Gastroesophageal sphincter (tissue), 4 donors: ENCODE measurements around the genes SCN2A and CERS6.

DNA sequence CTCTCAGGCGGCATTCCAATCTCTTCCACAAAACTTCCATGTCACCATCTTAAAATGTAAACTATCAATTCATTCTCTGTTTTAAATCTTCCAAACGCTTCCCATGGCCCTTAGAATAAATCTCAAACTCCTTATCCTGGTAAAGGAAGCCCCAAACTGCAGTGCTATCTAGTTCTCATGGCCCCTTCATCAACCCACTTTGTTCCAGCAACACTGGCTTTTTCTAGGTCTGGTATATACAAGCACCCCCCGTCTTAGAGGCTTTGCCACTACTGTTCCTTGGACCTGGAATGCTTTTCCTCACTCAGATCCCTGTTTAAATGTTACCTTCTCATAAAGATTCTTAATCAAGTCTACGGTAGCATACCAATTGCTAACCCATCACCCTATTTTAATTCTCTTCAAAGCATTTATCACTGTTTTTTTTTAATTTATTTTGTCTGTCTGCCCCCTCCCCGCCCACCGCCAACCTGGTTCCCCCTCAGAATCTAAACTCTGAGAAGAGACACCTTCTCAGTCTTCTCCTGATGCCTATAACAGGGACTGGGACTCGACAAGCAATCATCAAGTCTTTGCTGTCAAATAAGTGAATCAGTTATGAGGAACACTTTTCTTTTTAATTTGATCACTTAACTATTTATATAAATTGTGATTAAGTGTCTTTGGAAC lies 65.3 kb downstream of the COBLL1 start:
- PRO-cap, result no peak
- RAMPAGE, long total RNA, 4 experiments, result no peak in any of the 4 experiments

DNA sequence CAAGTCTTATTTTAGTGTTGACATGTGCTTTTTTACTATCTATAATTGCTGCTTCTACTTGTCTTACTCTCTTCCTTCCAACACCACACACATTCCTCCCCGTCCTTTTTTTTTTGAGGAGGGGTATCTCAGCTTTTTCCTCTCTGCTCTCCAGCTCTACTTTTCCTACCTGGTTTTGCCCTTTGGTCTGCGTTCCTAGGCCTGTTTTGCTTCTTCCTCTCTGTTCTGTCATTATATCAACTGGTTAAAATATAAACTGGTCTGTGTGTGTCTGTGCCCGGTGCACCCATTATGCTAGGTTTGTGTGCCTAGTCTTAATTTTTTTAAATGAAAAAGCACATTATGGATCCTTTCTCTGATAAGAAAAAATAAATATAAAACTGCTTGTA lies 17.6 kb downstream of the SLC38A11 start:
- PRO-cap, result no peak
- RAMPAGE, long total RNA, 4 experiments, result no peak in any of the 4 experiments

DNA sequence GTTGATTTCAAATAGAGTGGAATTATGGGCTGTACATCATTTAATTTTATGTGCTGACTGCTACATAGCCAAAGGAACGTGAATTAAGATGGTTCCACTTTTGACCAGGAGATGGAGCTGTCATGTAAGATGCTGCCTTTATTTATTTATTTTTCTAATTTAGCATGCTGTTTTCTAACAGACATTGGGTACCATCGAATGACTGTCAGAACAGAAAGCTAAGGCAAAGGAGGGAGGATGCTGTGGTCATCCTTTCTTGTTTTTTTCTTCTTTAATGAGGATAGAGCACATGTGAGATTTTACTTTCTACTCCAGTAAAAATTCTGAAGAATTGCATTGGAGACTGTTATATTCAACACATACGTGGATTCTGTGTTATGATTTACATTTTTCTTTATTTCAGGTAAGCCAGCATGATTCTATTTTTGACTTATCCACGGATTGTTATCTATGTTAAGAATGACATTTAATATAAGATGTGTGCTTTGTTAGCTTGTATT lies at the start of gene SCN2A:
Gene SCN2A, plus strand, starts transcription at position 177 of the 500 bp plus-strand sequence.
- PRO-cap, result no peak
- RAMPAGE, long total RNA, 4 experiments, result no peak in any of the 4 experiments

DNA sequence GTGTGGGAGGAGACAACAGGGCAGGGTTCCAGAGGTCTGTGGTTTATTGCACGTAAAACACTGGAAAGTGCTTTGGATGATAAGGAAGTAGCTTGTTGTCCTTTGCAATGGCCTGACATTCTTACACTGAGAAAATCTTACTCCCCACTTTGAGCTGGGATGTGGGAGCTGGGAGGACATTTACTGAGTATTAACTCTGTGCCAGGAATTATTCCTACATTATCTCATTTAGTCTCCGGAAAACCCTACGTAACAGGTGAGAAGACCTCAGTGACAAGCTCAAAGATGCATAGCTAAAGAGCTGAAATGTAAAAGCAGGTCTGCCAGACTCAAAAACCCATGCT lies 9.1 kb upstream of the GALNT3 start:
- PRO-cap, result no peak
- RAMPAGE, long total RNA, 4 experiments, result no peak in any of the 4 experiments

GRCh38 chr2:166229755-166229954 lies 101.8 kb upstream of the SCN1A start:
- PRO-cap, result no peak
- RAMPAGE, long total RNA, 4 experiments, result no peak in any of the 4 experiments

GRCh38 chr2:166388324-166388963 lies 12.7 kb upstream of the SCN9A start:
- PRO-cap, result no peak
- RAMPAGE, long total RNA, 4 experiments, result no peak in any of the 4 experiments

DNA sequence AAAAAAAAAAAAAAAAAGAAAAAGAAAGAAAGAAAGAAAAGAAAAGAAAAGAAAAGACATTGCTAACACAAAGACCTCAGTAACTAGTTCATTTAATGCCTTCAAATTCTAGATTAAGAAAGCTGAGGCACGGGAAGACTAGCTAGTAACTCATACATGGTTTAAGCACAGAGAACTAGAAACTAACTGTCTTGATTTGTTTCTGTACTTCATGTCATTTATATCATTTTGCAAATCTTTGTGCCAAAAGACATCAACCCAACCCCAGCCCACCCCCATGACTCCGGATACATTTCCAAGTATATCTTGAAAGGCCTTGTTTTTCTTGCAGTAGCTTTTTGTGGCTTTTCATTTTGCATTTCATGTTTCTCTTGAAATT lies 101.6 kb upstream of the B3GALT1 start:
- PRO-cap, result no peak
- RAMPAGE, long total RNA, 4 experiments, result no peak in any of the 4 experiments

GRCh38 chr2:167844301-167845020 lies 402.9 kb downstream of the STK39 start:
- PRO-cap, result no peak
- RAMPAGE, long total RNA, 4 experiments, result no peak in any of the 4 experiments

DNA sequence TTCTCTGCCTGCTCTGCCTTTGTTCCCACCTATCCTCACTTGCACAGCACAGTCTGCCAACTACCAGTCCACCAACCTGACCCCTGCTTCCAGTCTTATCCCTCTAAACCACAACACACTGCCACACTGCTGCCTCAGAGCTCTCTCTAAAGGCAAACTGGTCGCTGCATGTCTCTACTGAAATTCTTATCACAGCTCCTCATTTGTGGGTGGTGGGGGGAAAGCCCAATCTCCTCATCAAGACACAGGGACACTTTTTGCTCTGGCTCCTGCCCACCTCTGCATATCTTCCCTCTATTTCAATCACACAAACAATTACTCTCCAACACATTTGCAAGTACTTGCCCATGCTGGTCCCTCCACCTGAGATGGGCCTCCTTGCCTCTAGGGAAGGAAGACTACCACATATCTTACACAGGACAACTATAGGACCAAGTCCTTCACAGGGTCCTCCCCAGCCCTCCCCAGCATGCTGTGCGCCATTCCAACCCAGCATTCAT lies 153.7 kb downstream of the STK39 start:
- PRO-cap, result no peak
- RAMPAGE, long total RNA, 4 experiments, result no peak in any of the 4 experiments

GRCh38 chr2:168212716-168213234 lies 34.6 kb downstream of the STK39 start:
- PRO-cap, result no peak
- RAMPAGE, long total RNA, 4 experiments, result start-site peak on the minus strand in 1 of 4 experiments, at chr2:168212932-168213399 at its widest, 5 reads per replicate

- PRO-cap, result no peak
- RAMPAGE, long total RNA, 4 experiments, result no peak in any of the 4 experiments
These were observed 26.5 kb downstream of the STK39 start for GRCh38 chr2:168220786-168221377.

DNA sequence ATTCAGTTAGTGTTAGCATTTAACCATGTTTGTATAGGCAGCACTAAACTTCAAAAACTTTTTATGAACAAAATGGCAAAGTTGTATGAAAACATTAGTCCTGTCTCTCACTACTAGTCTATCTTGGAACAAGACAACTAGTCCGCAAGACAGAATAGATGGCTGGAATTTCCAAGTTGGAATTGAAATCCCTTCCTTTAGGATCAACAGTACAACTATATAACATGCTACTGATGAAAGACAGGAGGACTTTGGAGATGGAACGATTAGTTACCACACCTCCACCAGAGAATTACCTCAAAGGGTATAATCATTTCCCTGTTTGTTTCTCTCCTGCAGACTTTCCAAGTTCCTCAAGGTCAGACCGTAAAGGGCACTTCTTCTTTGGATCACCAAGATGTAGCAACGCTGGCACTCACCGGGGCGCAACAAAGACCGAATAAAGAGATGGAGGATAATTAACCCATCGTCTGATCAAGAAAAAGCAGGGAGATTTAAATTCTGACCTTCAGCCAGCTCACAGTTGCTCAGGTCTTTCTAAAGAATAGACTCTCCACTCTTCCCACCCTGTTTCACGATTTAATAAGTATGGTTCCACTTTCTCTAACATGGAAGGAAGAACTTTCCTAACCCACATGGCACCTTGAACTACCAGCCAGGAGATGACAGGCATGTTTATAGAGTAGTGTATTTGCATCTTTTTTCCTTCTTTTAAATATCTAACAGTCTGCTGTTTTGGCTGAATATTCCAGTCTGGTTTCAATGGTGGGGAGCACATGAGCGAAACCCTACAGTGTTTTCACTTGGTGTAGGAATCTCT lies 25.8 kb downstream of the STK39 start:
- PRO-cap, result no peak
- RAMPAGE, long total RNA, 4 experiments, result no peak in any of the 4 experiments

DNA sequence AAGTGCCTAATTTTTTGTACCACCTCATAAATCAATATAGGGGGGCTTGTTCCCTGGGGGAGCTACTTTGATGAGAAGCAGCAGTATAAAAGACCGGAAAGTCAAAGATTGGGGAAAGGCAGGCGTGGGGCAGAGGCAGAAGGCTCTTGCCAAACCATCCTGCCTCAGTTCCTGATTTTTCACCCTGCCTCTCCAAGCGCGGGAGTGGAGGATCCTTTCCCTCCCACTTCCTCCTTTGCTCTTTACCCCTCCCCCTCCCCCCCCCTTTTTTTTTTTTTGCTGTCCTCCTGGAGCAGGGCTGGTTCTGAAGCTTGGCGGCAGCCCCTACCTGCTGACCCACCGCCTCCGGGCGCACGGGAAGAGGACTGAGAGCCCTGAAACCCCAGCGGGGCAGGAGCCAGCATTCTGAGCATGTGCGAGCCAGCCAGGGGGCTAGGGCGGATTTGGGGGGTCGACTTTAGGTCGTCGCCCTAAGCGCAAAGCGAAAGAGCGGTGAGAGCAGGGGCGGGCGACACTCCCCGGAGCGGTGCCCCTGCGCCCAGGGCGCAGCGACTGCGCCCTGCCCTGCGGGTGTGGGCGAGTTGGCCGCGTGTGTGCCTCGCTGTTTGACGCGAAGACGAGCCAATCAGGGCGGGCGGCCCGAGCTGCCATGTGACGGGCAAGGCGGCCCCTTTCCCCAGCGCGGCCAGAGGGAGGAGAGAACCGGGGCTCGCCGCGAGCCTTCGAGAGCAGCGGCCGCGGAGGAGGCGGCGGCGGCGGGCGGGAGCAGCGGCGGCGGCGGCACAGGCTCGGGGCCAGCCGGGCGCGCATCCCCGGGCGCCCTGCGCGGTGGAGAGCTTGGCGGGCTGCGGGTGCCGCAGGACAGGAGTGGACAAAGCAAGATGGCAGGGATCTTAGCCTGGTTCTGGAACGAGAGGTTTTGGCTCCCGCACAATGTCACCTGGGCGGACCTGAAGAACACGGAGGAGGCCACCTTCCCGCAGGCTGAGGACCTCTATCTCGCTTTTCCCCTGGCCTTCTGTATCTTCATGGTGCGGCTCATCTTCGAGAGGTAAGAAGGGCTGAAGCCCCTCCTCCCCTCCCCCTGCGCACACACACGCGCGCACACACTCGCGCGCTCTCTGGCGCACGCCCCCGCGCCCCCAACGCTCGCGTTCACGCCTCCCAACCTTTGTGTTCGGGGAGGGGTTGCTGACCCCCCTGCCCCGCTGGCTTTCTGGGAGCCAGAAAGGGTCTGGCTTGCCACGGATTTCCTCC lies at the start of gene CERS6:
Gene CERS6, plus strand, starts transcription at position 705 of the 1,257 bp plus-strand sequence.
- PRO-cap, result bidirectional peak, plus-strand start at position 728 of the sequence, minus-strand start at position 556 of the sequence
- RAMPAGE, long total RNA, 4 experiments, result start-site peak on the plus strand in 1 of 4 experiments, centred at position 812 of the sequence, 101 reads per replicate

GRCh38 chr2:168642528-168643126 lies 159.8 kb upstream of the NOSTRIN start:
- PRO-cap, result no peak
- RAMPAGE, long total RNA, 4 experiments, result start-site peak on the plus strand in 1 of 4 experiments, at chr2:168642253-168642980 at its widest, 10 reads per replicate

GRCh38 chr2:168700419-168701235 lies 101.8 kb upstream of the NOSTRIN start:
- PRO-cap, result no peak
- RAMPAGE, long total RNA, 4 experiments, result no peak in any of the 4 experiments

GRCh38 chr2:169074043-169075003 lies 5.0 kb downstream of the DHRS9 start:
- PRO-cap, result no peak
- RAMPAGE, long total RNA, 4 experiments, result no peak in any of the 4 experiments

DNA sequence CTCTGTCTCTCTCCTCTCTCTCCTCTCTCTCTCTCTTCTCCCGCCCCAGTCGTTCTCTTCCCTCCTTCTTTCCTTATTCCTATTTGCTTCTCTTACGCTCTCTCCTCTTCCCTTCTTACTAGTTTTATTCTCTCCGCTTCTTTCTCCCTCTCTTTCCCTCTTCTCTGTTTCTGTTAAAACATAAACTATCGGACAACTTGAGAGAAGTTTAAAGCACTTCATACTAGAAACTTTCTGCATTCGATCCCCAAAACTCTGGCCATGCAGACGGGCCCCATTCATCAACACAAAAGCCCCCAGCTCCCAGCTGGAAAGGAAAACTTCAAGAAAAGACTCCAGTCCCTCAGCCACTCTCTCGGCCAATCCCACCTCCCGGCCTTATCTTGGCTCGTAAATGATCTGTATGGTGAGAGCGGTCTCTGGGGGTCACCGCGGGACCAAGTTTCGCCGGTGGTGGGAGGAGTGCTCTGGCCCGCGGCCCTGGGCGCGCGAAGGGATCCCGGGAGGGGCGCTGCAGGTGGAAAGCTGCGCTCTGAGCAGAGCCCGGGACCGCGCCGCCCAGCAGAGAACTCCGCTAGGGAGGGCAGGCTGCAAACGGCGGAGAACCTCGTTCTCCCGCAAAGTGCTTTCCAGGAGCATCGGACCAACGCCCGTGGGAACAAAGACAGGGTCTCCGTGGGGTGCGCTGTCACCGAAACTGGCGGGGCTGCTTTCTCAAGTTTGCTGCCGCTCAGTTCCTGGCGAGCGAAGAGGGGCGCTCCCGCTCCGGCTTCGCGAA lies 753 bp downstream of the LRP2 start:
- PRO-cap, result no peak
- RAMPAGE, long total RNA, 4 experiments, result no peak in any of the 4 experiments

DNA sequence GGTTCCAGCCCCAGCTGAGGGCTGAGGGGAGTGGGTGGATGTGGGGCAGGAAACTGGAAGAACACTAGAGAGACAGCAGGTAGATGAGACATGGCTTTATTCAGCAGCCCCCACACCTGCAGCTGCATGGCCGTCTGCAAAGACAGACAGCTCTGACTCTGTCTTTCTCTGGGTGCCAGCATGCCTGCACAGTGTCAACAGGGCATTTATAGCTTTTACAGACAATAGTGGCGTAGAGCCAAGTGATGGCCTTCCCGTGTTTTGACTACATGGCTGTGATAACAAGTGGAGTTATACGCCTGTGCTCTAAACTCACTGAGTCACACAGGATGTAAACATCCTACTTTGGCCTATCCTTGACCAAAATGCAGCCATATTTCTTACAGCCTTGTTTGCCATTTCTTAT lies 16.4 kb upstream of the KLHL23 start:
- PRO-cap, result no peak
- RAMPAGE, long total RNA, 4 experiments, result no peak in any of the 4 experiments

DNA sequence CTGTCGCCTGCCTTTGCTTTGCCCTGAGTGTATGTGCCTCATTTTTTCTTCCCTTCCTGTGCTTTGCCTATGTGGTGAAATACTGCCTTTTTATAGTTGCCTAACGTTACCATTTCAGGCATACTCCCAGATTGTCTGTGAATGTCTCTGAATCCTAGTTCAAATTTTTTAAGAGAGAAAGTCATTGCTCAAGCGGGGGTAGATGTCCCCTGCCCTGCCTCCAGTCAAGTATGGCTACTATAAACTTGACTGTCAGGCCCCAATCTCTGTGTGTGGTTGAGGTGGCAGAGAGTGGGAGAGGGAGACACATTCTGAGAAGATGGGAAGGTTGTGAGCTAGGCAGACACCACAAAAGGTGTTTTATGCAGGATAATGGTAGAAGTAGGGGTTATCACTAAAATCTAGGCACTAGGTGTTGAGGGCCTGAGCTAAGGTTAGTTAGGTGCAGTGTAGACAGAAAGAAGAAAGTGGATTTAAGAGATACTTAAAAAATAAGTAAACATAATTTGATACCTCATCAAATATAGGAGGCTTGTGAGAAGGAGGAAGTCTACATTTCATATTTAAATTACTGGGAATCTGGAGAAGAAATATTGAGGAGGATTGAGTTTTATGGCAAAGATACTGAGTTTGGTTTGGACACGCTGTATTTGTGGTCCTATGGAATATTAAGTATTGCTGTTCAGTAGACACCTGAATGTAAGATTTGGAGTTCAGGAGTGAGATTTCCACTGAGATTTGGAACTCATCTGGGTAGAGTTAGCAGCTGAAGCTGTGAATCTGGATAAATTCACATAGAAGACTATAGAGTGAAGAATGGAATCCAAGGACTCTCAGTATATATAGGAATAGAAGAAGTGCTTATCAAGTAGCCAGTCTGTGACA lies 93.6 kb downstream of the UBR3 start:
- PRO-cap, result no peak
- RAMPAGE, long total RNA, 4 experiments, result no peak in any of the 4 experiments

DNA sequence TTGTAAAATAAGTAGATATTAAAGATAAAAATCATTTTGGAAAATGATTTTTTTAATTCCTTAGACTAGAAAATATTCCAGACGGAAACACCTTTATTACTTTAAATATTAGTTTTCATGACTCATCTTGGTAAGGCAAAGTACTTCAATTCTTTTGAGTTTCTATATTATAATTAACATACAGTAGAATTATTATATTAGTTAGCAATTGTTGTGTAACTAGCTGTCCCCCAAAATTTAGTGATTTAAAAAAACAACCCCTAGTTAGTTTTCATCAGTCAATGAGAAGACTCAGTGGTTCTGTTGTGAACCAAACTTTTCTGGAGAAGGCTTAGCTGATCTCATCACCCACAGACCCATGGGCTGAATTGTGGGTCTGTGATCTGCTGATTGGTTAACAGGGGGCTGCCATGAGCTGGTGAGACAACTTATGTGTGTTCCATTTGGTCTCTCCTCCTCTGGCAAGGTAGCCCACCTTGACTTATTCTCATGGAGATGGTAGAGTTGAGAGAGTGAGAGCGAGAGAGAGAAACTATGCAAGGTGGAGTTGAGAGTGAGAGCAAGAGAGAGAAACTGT lies 155.4 kb downstream of the UBR3 start:
- PRO-cap, result no peak
- RAMPAGE, long total RNA, 4 experiments, result no peak in any of the 4 experiments